Penis (tissue), 1 donor: ENCODE measurements around a stretch of chr9.

GRCh38 chr9:137299000-137299556 lies 3.0 kb downstream of the NRARP start:
- PRO-cap, result no peak

- PRO-cap, result unidirectional peak, minus-strand start at chr9:137304583
Measured at GRCh38 chr9:137304304-137304958, 2.4 kb upstream of the NRARP start.

GRCh38 chr9:137315495-137316048 lies 13.5 kb upstream of the NRARP start:
- PRO-cap, result no peak

DNA sequence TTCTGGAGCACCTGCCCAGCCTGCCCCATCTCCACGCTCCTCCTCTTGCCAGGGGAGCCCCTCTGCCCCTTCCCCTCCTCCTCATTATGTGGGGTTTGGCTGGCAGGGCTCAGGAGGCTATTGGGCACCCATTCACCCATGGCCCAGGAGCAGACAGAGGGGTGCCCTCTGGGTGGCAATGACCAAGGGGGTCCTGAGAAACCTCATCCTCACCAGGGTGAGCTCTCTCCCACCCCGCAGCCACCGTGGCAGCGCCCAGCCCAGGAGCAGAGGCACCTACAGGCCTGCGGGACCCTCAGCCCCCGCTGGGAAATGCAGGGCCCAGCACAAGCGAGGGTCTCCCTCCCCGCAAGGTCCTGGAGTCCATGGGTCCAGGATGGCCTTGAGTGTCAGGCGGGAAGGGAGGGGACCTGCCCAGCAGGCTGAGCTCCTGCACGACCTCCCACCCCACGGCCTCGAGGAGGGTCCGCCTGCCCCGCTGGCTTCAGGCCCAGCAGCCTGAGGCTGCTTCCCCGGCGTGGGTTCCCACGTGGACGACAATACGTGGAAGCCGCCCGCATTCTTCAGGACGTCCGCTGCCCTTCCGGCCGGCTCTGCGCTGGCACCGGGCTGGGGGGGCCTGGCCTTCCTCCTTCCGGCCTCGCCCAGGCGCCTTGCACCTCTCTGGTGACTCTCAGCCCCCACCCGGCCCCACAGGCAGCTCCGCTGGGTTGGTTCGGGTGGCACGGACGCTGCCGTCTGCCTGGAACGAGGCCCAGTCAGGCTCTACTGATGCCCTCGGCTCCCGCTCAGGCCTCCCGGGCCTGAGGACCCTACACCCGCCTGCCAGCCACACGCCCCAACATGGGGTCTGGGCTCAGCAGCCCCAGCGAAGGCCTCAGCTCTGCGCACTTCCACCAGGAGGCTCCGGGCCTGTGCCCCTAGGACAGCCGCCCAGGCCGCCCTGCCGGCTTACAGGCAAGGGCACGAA lies 51.6 kb upstream of the NRARP start:
- PRO-cap, result no peak

- PRO-cap, result no peak
Measured at GRCh38 chr9:137368231-137368836, 54.6 kb downstream of the EXD3 start.

GRCh38 chr9:137422327-137423062 lies 467 bp downstream of the EXD3 start:
- PRO-cap, result bidirectional peak, plus-strand start at chr9:137422840, minus-strand start at chr9:137422776

DNA sequence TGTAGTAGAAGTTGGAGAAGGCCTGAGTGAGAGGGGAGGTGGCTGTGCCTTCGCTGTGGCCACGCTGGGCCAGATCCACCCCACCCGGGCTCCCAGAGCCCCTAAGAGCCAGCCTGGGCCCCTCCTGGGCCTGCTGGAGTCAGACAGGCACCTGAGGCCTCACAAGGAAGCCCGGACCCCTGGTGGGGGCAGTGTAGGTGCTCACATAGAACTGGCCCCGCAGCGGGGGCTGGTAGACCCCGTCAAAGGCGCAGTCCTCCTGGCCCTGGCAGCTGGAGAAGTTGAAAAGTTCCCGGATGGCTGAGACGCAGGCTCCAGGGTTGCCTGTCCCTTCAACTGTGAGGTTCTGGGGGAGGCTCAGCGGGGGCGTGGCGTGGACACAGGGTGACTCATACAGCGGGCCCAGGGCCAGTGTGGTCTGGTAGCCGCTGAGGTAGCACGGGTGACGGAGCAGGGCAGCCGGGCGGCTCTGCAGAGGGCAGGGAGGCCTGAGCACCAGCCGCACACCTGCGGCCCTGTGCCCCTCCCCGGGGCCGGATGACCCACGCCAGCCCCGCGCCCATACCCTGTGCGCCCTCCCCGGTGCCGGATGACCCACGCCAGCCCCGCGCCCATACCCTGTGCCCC lies 5.2 kb downstream of the ENTPD8 start:
- PRO-cap, result no peak

- PRO-cap, result no peak
Measured at GRCh38 chr9:137456963-137457772, 2.0 kb downstream of the NSMF start.

GRCh38 chr9:137531012-137531719 lies 19.0 kb downstream of the PNPLA7 start:
- PRO-cap, result no peak

DNA sequence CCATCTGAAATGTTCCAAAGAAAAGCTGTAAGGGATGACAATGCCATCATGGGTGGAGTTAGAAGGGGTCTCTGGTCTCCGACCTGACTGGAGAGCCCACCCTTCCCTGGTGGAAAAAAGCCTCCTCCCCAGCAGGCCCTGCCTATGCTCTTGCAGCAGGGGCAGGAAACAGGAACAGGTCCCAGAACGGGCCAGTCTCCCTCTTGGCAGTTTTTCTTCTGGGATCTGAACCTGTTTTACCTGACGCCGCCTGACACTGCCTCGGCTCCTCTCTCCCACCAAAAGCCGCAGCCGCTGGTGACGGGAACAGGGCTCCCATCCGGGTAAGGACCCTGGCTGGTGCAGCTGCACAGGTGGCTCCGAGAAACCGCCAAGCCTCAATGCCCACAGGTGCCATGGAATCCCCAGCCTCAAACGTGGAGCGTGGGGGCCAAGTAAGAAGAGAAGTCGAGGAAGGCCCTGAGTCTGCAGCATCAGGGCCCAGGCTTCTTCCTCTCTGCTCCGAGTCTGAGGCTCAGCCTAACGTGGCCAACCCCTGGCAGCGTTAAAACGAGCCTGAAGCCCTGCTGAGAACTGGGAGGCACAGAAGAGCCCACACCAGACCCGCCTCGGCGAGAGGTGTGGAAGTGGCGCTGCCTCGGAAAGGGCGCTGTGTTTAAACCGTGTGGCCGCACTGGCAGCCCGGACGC lies 1.0 kb downstream of the ZMYND19 start:
- PRO-cap, result no peak

DNA sequence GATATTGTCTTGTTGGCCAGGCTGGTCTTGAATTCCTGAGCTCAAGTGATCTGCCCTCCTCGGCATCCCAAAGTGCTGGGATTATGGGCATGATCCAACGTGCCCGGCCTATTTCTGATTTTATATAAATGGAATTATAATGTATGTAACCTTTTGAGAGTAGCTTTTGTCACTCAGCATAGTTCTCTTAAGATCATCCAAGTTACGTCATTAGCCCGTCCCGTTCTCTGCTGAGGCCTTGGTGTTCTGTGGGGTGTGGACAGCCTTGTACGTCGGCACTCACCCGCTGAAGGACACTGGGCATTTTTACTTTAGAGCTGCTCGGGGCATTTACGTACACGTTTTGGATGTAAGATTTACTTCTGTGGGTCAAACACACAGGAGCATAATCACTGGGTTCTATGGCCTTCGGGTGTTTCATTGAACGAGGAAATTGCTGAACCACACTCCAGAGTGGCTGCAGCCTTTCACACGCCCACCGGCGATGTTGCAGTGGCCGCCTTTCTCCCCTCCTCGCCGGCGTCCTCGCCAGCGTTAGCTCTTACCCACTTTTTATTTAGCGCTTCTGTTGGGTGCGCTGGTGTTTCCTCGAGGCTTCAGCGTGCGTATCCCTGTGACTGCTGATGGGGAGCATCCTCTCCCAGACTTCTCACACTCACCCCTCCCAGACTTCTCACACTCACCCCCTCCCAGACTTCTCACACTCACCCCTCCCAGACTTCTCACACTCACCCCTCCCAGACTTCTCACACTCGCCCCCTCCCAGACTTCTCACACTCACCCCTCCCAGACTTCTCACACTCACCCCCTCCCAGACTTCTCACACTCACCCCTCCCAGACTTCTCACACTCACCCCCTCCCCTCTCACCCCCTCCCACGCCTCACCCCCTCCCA lies 101.9 kb downstream of the EHMT1 start:
- PRO-cap, result no peak

DNA sequence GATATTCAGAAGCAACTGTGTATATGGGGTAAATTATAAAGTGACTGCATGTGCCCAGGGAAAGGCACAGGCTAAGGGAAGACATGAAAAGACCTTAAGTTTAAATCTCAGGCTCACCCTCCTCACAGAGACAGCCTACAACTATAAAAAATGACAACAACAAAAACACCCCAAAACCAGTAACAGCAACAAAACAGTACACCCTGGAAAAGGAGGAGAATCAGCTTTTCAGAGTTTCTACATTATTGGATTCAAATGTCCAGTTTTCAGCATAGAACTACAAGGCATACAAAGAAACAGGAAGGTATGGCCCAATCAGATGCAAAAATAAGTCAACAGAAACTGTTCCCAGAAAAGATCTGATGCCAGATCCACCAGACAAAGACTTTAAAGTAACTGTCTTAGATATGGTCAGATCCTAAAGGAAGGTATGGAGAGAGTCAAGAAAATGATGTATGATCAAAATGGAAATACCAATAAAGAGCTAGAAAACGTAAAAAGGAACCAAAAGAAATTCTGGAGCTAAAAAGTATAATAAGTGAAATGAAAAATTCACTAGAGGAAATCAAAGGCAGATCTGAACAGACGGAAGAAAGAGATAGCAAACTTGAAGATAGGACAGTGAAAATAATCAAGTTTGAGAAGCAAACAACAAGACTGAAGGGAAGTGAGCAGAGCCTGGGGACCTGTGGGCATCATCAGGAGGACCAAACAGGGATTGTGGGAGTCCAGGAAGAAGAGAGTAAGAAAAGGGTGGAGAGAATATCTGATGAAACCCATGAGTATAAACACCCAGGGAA lies 115.2 kb downstream of the EHMT1 start:
- PRO-cap, result no peak